Thyroid gland (tissue), 7 donors: ENCODE measurements around a stretch of chr4.

DNA sequence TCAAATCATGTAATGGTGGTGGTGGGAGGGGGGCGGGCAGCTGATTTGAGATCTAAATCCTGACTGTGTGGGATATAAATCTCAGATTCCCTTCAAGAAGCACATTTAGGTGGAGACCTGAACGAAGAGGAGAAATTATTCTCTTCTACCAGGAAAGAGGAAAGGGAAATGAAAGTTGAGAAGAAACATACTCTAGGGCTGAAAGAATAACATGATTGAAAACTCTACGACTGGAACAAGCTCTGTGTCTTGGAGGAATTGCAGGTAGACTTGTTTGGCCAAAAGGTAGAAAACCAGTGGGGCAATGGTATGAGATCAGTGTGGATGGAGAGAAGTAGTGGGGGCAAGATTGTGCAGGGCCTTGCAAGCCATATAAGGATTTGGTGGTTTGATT lies 30.1 kb upstream of the LIMCH1 start:
- PRO-cap, 2 experiments, result no peak in any of the 2 experiments
- RAMPAGE, long total RNA, 5 experiments, result no peak in any of the 5 experiments

DNA sequence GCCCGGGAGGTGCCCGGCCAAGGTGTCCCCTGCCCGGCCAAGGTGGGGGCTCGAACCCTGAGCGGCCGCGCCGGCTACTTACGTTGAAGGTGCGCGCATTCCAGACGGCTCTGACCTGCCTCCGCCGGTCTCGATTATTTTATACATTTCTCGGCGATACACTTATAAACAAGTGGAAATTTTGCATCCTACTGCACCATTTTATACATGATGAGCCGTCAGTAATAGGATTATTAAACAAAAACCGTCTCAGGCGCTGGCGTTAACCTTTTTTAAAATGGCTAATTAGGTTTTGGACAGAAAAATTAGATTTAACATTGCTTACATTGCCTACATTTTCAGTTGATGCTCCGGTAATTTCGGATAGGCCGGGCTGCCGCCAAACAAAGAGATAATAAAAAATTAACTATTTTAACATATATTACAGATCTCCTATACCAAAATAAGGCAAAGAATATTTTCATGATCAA lies 52.8 kb upstream of the TMEM33 start:
- PRO-cap, 2 experiments, result no peak in any of the 2 experiments
- RAMPAGE, long total RNA, 5 experiments, result no peak in any of the 5 experiments

- PRO-cap, 2 experiments, result no peak in any of the 2 experiments
- RAMPAGE, long total RNA, 5 experiments, result no peak in any of the 5 experiments
Observed at GRCh38 chr4:42025057-42025397, 34.7 kb downstream of the SLC30A9 start.

DNA sequence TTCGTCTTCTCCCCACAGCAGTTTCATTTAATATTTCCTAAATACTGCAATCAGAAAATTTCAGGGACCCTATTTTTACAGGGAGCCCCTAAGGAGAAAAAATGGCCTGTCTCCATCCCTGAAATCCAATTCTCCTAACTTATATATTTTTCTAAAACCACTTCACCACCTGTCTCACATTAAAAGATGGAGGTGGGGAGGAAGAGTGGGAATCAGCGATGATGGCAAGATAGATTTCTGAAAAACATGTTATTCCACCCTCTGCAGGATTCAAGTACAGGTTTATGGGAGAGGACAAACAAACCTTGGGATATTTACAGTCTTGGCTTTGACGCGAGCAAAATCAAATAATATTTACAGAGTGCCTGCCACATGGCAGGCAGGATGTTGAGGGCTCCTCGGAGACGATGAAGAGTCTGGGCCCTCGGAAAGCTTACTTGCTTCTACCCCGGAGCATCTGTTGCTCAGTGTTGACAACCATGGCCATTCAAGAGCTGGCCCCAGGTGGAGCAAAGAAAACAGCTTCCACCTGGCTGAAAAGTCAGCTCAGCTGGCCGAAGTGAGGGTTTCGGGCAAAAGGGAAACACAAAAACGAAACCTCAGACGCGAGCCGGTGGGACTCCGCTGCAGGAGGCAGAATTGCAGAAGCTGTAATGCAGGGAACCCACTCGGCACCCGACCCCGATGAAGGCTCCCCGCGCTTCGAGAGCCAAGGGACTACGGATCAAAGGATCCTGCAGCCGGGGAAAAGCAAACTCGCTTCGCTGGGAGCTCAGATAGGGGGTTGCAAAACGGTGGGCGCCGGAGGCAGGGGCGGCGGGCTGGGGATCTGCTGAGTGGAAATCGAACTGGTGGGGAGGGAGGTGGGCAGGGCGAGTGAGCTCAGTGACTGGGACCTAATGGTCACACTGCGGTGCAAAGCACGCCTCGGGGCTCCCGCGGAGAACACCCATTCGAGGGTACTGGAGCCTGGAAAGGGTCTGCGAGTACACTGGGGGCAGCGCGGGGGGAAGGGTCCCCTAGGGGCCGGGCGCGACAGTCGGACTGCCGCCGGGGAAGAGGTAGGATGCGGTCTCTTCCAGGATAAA lies 891 bp downstream of the ATP8A1 start:
- PRO-cap, 2 experiments, result peak in 2 of 2 experiments; most common plus-strand start position 602 of the sequence (in 2); most common minus-strand start position 439 of the sequence (in 1)
- RAMPAGE, long total RNA, 5 experiments, result no peak in any of the 5 experiments

DNA sequence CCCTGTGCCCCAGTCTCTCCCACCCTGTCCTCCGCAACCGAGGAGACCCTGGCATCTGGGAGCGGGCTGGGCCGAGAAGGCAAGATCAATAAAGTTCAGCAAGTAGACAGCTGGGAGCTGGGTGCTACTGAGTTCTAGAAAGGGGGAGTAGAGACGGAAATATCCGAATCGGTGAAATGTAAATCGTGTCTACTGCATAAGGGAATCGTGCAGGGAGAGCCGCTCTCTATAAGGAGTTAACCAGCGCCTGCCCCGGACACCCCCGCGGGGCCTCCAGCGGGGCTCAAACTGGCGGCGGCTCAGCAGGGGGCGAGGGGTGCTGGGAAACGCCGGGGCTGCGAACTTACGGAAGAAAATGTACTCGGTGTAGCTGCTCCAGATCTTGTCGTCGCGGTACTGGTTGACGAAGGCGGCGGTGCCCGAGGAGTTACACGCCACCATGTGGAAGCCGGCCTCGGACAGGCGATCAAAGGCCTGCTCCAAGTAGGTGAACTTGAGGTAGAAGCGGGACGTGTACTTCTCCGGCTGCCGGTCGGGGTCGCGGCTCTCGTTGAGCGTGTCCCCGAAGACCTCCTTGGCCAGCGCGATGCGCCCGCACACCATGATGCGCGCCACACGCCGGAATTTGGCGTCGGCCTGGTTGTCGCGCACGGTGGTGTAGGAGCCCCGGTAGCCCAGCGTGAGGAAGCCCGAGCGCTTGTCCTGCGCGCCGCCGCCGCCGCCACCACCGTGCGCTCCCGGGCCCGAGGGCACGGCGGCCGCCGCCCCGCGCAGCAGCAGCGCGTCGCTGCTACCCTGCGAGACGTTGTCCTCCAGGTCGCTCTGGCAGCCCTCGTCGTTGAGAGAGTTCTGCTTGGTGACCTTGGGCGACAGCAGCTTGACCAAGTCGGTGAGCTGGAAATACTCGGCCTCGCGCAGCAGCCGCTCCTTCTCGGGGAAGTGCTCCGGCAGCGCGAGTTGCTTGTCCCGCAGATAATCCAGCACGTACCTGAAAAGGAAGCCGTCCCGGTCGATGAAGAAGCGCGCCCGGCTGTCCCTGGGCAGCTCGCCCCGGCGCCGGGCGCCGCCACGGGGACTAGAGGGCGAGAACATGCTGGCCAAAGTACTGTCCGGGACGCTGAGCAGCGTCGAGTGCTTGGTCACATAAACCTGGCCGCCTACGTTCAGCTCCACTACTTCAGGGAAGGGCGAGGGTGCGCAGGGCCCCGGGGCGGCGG lies 985 bp downstream of the KCTD8 start:
- PRO-cap, 2 experiments, result peak in 2 of 2 experiments; most common plus-strand start position 286 of the sequence (in 2); most common minus-strand start position 398 of the sequence (in 2)
- RAMPAGE, long total RNA, 5 experiments, result no peak in any of the 5 experiments

- PRO-cap, 2 experiments, result no peak in any of the 2 experiments
- RAMPAGE, long total RNA, 5 experiments, result no peak in any of the 5 experiments
Observed at GRCh38 chr4:47703948-47704402, 133.9 kb downstream of the CORIN start.

DNA sequence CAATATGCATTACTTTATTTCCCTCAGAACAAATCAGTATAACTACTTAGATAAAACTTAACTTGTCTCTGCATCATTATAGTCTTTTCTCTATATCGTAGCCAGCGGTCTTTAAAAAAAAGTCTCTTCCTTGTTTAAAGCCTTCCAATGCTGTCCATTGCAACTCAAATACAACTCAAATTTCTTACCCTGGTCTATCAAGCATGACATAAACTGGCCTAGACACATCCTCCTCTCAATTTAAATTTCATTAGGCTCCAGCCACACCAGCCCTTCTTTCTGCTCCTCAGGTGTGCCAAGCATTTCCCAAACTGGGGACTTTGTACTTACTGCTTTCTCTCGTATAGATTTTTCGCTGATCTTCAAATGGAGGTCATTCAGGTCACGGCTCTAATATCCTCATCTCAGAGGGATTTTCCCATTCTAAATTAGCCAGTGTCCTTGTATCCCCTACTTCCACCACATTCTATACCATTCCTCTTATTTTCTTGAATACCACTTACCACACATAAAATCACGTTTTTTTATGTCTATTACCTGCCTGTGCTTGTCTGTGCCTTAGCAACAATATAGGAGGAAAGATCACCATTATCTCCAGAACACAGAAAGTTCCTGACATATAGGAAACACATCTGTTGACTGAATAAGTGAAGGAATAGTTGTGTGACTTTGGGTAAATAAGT lies 5.9 kb upstream of the CORIN start:
- PRO-cap, 2 experiments, result no peak in any of the 2 experiments
- RAMPAGE, long total RNA, 5 experiments, result no peak in any of the 5 experiments

- PRO-cap, 2 experiments, result no peak in any of the 2 experiments
- RAMPAGE, long total RNA, 5 experiments, result no peak in any of the 5 experiments
Observed at GRCh38 chr4:48047815-48048488, 31.4 kb downstream of the NIPAL1 start.

GRCh38 chr4:48093805-48094294 lies 40.2 kb downstream of the TXK start:
- PRO-cap, 2 experiments, result no peak in any of the 2 experiments
- RAMPAGE, long total RNA, 5 experiments, result no peak in any of the 5 experiments

DNA sequence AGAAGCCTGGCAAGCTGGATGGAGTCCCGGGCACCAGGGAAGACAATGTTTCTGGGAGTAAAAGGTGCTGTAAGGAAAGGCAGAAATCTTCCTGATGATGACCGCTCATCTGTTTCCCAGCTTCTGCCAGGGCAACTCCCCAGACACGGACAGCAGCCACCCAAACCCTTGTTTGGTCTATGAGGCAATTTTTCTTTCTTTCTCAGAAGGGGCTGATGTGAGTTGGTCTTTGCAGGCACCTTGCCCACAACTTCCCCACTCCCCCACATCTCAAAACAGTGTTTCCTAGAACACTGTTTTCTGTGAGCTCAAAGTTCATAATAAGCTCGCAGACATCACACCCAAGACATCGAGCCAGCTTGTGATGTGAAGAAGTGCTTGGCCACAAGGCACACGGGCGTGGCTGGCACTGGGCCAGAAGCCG lies 4.5 kb downstream of the TXK start:
- PRO-cap, 2 experiments, result no peak in any of the 2 experiments
- RAMPAGE, long total RNA, 5 experiments, result no peak in any of the 5 experiments

DNA sequence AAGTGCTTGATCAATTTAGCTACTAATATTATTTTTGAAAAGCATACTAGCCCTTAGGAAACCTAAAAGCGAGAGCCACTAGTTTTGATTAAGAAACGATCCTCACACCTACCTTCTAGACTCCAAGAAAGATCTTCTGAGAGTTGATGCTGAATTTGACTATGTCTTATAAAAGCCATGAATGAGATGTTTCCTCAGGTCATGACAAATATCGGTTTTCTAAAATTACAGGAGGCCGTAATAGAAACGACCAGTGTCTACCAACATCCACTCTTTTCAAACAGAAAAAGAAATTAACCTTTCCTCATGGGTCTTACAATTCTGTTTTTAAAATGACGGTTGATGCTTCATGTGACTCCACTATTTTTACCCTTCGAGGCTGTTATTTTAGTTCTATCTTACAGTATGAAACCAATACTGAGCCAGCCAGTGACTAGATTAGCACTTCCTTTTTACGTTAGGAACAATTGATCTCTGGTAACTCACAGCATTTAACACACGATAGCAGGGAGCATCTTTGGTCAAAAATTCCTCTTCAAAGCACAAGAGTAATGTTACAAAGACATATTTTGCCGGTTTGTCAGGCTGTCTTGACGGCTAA lies 62.6 kb upstream of the TXK start:
- PRO-cap, 2 experiments, result no peak in any of the 2 experiments
- RAMPAGE, long total RNA, 5 experiments, result no peak in any of the 5 experiments

GRCh38 chr4:48340148-48340590 lies 1.2 kb upstream of the SLAIN2 start:
- PRO-cap, 2 experiments, result no peak in any of the 2 experiments
- RAMPAGE, long total RNA, 5 experiments, result no peak in any of the 5 experiments

- PRO-cap, 2 experiments, result no peak in any of the 2 experiments
- RAMPAGE, long total RNA, 5 experiments, result no peak in any of the 5 experiments
Observed at GRCh38 chr4:48490434-48490633, 282 bp downstream of the ZAR1 start.

- PRO-cap, 2 experiments, result no peak in any of the 2 experiments
- RAMPAGE, long total RNA, 5 experiments, result no peak in any of the 5 experiments
Observed at GRCh38 chr4:48633793-48634529, 143.9 kb downstream of the ZAR1 start.

DNA sequence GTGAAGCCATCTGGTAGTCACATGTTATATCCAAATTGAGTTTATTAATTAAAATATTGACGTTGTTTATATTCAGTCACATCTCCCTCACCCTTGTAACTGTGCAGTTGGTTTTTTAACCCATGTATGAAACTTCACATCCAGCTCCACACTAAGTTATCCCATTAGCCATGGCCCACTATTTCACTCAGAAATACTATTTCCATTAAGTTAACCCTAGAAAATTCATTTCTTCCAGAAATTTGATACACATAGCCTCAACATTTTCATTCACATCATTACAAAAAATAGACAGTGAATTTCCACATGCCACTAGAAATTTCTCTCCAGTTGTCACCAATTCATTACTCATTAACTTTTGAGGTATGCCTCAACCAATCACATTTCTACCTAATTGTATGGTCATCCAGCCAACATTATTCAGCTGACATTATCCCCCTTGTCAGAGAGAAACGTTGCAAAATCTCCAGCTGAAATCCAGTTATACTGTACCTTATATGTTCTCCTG lies 24.9 kb downstream of the FRYL start:
- PRO-cap, 2 experiments, result no peak in any of the 2 experiments
- RAMPAGE, long total RNA, 5 experiments, result no peak in any of the 5 experiments

GRCh38 chr4:48835605-48836242 lies 4.8 kb downstream of the OCIAD1 start:
- PRO-cap, 2 experiments, result no peak in any of the 2 experiments
- RAMPAGE, long total RNA, 5 experiments, result no peak in any of the 5 experiments

DNA sequence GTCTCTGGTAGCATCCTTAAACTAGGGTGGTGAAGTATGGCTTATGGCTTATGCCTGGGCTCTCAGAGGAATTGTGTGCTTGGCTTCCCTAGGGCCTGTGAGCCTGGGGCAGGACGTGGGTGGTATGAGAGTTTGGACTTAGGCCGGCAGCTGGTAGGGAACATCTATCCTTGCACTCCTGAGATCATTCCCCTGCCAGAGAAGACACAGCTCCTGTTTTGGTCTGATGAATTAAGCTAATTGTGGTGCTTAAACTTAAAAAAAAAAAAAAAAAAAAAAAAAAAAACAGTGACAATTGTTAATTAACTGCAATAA lies 52.3 kb downstream of the DCUN1D4 start:
- PRO-cap, 2 experiments, result no peak in any of the 2 experiments
- RAMPAGE, long total RNA, 5 experiments, result no peak in any of the 5 experiments

GRCh38 chr4:52033292-52033928 lies 4.7 kb downstream of the SGCB start:
- PRO-cap, 2 experiments, result no peak in any of the 2 experiments
- RAMPAGE, long total RNA, 5 experiments, result no peak in any of the 5 experiments

GRCh38 chr4:52585934-52586724 lies 73.0 kb downstream of the USP46 start:
- PRO-cap, 2 experiments, result no peak in any of the 2 experiments
- RAMPAGE, long total RNA, 5 experiments, result no peak in any of the 5 experiments

DNA sequence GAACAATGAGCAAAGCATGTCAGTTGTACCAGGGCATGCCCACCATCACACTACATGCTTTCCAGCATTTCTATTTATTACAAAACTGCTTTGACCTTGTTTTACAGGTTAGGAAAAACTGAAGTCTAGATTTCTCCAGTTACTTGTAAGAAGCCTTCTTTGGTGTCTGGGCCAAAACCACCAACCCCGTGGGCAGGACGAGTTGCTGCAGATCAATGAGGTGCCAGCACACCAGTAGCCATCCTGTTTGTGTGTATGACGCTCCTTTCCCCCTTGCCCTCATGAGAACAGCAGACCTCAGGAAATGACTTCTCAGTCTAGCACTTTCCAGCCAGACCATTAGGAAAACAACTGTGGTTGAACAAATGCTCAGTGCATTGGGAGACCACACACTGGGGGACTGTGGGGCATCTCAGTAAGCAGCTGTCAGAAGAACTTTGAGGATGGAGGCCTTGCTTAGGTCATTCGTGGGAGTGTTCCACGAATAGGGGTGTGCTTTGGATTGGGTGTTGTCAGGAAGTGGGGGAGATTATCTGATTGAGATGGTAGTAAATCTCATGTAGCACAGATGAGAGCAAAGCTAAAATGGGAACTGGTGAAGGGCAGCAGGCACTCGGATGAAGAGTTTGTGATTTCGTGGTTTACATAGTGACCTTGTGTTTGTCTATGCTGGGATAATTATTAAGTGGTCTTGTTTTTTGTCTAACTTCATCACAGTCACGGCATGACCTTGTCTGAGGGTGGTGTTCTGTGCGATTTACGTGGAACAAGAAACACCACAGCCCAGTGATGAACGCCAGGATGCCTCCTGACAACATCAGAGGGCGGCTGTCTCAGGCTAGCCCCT lies 70.3 kb downstream of the USP46 start:
- PRO-cap, 2 experiments, result no peak in any of the 2 experiments
- RAMPAGE, long total RNA, 5 experiments, result no peak in any of the 5 experiments